ENCODE data around the gene ZCCHC2.

DNA sequence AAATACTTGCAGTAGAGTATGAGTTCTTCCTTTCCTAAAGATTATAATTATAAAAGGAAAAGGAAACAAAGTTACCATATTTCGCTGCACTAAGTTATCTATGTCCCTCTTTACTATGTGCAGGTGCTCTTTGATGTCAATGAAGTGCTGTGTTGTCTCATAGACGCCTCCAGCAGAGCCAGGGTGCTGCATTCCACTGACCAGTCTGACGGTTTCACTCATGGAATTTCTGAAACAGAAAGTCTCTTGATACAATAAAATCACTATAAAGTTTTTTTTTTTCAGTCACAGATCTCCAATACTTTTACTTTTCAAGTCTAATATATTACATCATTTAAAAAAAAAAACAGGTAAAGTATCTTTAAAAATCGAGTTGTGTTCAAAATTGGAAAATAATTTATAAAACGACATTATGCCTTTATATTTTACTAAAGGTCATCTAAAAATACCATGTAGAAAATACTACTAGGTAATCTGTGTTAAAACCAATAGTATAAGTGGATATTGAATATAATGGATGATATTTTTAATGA is 14.6 kb upstream of the CPLX4 start:
- RRBS, result no CpG with 5 or more reads among the region's 5 CpGs

DNA sequence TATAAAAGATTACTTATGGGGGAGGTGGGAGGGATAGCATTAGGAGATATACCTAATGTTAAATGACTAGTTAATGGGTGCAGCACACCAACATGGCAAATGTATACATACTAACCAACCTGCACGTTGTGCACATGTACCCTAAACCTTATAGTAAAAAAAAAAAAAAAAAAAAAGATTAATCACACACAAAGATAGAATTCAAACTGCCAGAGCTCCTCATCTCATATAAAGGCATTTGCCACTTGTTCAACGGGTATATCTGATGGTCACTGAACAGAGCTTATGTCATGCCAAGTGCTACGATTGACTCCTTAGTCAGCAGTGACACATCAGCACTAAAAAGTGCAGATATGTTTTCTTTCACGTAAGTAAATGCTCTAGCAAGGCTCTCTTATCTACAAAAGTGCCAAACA is 1.2 kb downstream of the LMAN1 start:
- RRBS, result no CpG with 5 or more reads among the region's 4 CpGs

DNA sequence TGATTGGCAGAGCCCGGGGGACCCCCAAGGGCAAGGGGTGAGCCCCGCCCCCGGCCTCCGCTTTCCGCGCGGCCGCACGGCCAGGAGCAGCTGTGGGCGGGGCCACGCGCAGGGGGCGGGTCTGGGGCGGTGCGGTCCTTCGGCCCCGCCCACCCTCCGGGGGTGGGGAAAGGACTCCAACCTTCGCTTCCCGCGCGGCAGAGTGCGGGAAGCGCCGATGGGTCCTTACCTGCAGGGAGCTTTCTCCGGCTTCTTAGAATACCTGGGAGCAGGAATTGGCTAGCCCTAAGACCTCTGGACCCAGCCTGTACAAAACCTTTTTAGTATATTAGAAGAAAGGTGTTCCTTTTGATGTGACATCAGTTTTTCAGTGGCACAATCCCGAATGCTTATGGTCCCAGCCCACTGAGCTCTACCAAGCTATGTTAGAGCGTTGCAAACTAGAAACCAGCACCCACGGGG is 287 bp upstream of the LMAN1 start:
- RRBS, result under 1% methylated on average over 19 of the region's 29 CpGs

DNA sequence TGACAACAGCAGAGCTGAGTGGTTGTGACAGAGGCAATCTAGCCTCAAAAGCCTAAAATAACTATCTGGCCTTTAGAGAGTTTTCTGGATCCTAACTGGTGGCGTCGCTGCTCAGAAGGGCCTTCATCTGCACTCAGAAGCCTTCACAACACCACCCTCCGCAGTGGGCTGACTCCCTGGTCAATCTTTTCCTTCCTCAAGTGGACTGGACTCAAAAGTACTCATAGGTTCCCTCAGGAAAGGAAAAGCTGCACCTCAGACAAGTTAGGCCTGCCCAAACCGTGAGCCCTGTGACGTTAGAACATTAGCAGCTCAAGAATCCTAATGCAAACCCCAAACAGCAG is 146.9 kb downstream of the CCBE1 start:
- RRBS, result no CpG with 5 or more reads among the region's 5 CpGs

- RRBS, result no CpG with 5 or more reads among the region's 10 CpGs
Measured at GRCh38 chr18:59918446-59918888, 18.7 kb downstream of the PMAIP1 start.

DNA sequence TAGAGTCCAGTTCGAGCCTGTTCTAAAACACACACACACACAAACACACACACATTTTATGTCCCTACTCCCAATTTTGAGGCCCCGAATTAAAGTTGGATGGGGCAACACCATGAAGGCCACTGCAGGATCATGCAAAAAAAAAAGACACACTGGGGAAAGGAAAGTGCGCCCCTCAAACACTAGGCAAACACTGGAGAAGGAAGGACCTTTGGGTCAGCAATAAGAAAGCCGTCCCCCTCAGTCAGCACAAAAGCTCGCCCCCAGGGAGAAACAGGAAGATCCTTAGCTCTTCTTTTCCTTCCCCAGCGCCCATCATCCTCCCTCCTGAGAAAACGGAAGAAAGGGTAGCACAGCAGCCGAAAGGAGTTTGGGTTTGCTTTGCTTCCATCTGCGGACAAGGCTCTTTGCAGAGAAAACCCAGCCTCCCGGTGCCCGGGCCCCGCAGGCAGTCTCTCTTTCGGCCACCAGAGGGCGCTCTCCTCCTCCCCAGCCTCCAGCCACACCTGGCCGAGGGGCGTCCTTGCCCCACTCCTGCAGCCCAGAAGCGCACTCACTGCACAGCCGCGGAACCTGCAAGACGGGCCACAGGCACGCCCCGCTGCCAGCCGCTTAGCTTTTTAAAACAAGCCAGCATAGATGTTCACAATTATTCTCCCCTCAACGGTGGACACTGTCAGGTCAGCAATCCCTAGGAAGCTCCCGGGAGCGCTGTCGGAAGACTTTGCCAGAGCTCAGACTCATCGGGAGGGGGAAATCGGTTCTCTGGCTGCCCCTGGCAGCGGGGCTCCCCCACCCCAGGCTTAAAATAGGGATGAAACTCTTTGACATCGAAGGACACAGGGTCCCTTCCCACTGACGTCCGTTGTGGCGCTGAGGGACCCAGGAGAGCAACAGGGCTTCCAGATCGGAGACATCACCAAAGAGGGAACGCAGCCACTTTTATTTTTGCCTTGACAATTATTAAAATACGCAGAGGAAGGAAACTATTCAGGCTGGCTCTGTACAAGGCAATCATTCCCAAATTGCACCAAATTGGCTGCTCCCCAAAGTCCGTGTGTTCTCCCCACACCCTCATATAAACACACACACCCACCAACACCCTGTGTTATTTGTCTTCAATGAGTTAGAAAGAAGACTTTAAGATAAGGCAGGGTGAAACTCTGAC is 248.7 kb downstream of the CDH20 start:
- RRBS, result no CpG with 5 or more reads among the region's 38 CpGs

DNA sequence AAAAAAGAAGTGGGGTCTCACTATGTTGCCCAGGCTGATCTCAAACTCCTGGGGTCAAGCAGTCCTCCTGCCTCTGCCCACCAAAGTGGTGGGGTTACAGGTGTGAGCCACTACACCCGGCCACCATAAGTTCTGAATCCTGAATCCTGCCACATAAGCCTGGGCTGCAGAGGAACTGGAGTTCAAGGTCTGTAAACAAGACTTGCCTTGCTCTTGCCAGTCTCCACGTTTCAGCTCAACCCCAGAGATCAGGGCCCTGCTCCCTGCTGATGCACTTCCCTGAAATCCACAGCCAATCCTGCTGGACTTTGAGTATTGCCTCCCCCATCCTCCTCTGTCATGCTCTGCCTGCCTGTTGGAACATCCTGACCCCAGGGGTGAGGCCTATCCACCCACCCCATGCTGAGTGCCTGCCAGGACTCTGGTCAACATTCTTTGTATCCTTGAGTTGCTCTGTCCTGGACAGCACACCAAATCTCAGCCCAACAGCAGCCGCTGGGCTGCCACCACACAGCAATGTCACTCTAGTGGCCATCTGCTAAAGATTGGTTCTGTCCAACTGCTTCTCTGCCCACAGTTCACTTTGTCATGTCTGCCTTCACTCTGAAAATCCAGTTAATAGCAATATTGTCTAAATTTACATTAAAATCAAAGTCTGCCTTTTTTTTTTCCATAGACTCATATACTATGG is 243.8 kb downstream of the RNF152 start:
- RRBS, result no CpG with 5 or more reads among the region's 3 CpGs

DNA sequence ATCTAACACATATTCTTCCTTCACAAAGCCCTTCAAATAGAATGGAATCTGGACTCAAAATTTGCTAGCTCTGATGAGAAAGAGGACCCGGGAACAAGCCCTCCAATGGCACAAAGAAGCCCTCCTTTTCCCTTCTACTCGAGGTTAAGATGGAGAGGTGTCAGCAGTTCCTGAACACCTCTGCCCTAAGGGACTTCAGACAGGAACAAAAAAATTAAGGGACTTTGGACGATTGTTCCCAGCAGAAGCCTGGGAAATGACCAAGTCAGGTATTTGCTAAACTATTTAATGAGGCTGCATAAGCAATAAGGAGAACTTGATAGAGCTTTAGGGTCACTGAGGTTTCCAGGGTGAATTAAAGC is 157.4 kb downstream of the RNF152 start:
- RRBS, result no CpG with 5 or more reads among the region's 3 CpGs

DNA sequence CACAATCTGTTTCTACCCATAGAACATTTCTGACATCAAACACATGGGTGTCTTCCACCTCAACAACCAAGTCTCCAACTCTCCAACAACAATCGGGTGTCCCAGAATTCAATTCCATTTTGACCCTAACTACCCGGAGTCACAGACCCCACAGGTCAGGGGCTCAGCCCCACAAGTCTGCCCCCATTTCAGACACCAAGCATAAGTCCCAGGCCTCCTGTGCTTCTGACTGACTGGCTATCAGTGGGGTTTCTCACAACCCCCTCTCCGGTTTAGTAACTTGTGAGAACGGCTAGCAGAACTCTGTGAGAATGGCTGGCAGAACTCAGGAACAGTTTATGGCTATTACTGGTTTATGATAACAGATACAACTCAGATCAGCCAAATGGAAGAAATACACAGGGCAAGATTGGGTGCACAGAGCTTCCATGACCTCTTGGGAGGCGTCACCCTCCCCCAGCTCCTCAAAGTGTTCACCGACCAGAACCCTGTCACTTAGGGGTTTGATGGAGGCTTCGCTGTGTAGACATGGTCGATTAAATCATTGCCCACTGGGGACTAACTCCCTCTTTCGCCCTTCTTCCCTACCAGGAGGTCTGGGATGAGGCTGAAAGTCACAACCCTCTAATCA is 28.7 kb downstream of the RNF152 start:
- RRBS, result no CpG with 5 or more reads among the region's 9 CpGs

- RRBS, result no CpG with 5 or more reads among the region's 2 CpGs
Measured at GRCh38 chr18:62073643-62074339, 113.1 kb downstream of the PIGN start.

DNA sequence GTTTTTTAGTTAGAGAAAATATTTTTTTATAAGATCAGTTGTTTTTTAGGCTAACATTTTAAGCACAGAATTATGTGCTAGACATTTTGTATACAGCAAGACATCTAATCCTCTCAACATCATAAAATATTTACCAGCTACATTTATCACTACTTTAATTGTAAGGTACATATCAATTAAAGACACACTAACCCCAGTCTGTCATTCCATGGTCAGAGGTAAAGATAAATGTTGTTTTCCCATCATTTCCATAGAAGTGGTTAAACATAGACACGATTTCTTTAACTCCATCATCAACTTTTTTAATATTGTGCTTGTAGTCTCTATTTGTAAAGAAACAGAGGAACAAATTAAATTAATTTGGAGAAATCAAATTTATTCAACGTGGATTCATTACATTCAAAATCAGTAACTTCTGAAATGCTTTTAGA is 40.1 kb downstream of the PIGN start:
- RRBS, result no CpG with 5 or more reads among the region's 2 CpGs

GRCh38 chr18:62506596-62507172 is 16.1 kb upstream of the ZCCHC2 start:
- RRBS, result no CpG with 5 or more reads among the region's 7 CpGs

DNA sequence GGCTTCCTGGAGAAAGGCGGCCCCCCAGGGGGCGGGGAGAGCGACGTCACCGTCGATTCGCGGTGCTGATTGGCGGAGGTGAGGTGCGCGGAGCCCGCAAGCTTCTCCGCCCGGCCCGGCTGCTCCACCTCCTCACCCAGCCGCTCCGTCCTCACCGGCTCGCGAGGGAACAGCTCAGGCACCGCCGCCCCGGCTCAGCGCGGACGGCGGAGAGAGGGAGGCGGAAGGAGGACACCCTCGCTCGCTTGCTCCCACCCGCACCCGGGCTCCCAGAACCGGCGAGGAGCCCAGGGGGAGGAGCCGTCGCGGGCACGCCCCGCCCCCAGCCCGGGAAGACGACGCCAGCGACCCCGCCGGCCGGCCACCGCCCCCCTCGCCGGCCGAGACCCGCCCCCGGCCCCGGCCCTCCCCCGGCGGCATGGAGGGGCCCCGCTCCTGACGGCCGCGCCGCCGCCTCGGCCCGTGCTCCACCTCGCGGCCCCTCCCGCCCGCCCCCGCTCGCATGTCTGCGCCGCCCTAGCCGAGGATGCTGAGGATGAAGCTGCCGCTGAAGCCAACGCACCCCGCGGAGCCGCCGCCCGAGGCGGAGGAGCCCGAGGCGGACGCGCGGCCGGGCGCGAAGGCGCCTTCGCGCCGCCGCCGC is at the start of gene ZCCHC2:
ZCCHC2 (plus strand) TSS at position 127 of the 643 bp plus-strand sequence.
- RRBS, result under 1% methylated on average over 23 of the region's 94 CpGs

- RRBS, result no CpG with 5 or more reads among the region's 14 CpGs
Measured at GRCh38 chr18:62538939-62540140, 16.5 kb downstream of the ZCCHC2 start.

DNA sequence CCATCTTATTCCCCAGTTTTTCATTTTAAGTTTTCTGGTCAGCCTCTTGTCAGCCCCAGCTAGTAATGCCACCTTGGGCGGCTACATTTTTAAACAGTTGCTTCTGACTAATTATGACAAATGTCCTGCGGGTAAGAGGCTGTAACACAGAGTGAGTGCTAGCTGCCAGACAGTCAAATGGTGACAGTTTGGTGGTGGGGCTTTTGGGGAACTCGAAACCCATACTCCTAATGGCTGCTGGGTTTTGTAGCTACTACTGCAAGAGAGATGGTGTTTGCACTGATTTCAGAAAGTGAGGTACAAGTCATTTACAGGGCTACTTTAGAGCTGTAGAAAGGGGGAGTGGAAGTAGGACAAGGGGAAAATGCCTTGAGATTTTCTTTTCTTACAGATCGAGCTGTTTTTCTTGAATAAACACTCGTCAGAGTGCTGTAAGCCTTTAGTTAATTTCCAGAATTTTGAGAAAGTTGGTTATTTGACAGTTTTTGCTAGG is 48.3 kb downstream of the ZCCHC2 start:
- RRBS, result no CpG with 5 or more reads among the region's 5 CpGs

DNA sequence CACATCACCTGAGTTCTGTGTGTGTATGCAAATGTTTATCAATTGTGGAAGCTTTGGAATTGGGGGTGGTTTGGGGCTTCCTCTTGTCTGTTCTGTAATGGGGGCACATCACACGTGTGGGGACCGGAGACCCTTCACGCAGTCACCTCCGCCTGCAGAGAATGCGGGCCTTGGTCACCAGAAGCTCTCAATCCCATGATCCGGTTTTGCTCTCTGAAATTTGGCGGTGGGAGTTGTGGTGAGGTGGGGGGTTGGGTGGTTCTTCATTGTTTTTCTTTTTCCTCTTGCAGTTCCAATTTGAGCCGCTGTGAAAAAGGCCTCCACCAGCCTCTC is 61.3 kb downstream of the ZCCHC2 start:
- RRBS, result 35% methylated on average over 4 of the region's 8 CpGs

- RRBS, result no CpG with 5 or more reads among the region's 16 CpGs
Measured at GRCh38 chr18:62621395-62622052, 93.8 kb upstream of the PHLPP1 start.

- RRBS, result no CpG with 5 or more reads among the region's 6 CpGs
Measured at GRCh38 chr18:62690252-62690728, 25.1 kb upstream of the PHLPP1 start.

DNA sequence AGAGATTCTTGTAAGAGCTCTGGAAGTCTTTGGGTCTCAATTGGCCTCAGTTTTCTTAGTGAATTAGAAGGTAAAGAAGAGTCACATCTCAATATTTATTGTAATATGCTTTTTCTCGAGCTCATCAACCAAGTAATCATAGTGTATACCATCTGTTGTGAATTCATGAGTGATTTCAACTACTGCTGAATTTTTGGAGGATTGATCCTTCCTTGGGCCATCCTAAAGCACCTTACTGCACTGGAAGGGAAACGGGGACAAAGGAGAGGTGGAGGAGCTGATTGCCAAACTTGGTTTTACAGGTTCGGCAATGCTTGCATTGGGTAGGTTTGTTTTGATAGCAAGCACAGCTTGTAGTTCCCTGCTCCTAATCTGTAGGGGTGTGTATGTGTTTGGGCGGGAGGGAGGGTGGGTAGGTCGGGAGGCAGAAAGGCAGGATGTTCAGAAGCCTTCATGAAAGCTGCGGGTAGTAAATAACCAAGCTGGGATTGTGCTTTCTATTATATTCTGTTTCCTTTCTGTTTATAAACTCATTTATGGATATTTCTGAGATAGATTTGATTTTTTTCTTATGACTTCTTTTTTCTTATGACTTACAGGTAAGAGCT is 24.5 kb downstream of the PHLPP1 start:
- RRBS, result no CpG with 5 or more reads among the region's 6 CpGs

- RRBS, result no CpG with 5 or more reads among the region's 4 CpGs
Measured at GRCh38 chr18:62751137-62751924, 36.0 kb downstream of the PHLPP1 start.